ENCODE data around the gene SYK.

DNA sequence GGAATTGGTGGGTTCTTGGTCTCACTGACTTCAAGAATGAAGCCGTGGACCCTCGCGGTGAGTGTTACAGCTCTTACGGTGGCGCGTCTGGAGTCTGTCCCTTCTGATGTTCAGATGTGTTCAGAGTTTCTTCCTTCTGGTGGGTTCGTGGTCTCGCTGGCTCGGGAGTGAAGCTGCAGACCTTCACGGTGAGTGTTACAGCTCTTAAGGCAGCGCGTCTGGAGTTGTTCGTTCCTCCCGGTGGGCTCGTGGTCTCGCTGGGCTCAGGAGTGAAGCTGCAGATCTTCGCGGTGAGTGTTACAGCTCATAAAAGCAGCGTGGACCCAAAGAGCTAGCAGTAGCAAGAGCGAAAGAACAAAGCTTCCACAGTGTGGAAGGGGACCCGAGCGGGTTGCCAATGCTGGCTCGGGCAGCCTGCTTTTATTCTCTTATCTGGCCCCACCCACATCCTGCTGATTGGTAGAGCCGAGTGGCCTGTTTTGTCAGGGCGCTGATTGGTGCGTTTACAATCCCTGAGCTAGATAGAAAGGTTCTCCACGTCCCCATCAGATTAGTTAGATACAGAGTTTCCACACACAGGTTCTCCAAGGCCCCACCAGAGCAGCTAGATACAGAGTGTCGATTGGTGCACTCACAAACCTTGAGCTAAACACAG, 18.3 kb downstream of the SEMA4D start:
- RRBS, result no CpG with 5 or more reads among the region's 28 CpGs
CAGE:
- cytosol, long polyA plus RNA, result no peak
- long polyA plus RNA, result no peak
- nucleus, long polyA plus RNA, result no peak

GRCh38 chr9:89523915-89524259, 26.0 kb upstream of the SEMA4D start:
- RRBS, result no CpG with 5 or more reads among the region's 2 CpGs
CAGE:
- cytosol, long polyA plus RNA, result no peak
- long polyA plus RNA, result no peak
- nucleus, long polyA plus RNA, result no peak

DNA sequence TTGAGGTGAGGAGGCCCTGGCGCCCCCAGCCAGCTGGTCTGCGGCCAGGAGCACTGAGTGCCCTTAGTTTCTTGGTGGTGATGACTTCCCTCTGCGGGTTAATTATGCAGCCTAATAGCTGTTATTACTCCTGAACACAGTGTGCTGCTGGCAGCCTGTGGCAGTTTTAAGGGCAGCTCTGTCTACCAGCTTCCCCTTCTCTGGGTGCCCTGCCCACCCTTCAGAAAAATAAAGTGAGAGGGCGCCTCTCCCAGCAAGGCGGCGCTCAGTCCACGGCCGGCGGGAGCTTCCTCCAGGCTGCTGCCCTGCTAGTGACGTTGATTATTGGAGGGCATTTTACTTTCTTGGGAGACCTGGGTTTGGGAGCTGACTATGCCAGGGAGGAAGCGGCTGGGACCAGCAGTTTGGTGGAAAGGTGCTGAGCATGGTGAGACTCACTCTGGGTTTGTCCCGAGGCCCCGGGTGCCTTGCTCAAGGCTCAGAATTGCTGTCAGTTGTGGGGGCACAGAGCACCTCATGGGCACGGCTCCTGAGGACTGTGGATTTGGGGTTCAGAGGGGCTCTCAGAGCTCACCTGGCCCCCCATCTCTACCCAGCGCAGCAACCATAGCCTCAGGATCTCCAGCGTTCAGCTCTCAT, 19.3 kb downstream of the GADD45G start:
- RRBS, result no CpG with 5 or more reads among the region's 16 CpGs
CAGE:
- cytosol, long polyA plus RNA, result no peak
- long polyA plus RNA, result no peak
- nucleus, long polyA plus RNA, result no peak

- RRBS, result no CpG with 5 or more reads among the region's 3 CpGs
CAGE:
- cytosol, long polyA plus RNA, result no peak
- long polyA plus RNA, result no peak
- nucleus, long polyA plus RNA, result no peak
These were observed 96.7 kb downstream of the GADD45G start for GRCh38 chr9:89701558-89701938.

GRCh38 chr9:90024383-90024909, 419.6 kb downstream of the GADD45G start:
- RRBS, result no CpG with 5 or more reads among the region's 4 CpGs
CAGE:
- cytosol, long polyA plus RNA, result no peak
- long polyA plus RNA, result no peak
- nucleus, long polyA plus RNA, result no peak

- RRBS, result 7% methylated on average over 31 of the region's 73 CpGs
CAGE:
- cytosol, long polyA plus RNA, result no peak
- long polyA plus RNA, result no peak
- nucleus, long polyA plus RNA, result no peak
These were observed at the start of gene SYK for GRCh38 chr9:90800986-90802064. SYK (plus strand) TSS chr9:90801819.

DNA sequence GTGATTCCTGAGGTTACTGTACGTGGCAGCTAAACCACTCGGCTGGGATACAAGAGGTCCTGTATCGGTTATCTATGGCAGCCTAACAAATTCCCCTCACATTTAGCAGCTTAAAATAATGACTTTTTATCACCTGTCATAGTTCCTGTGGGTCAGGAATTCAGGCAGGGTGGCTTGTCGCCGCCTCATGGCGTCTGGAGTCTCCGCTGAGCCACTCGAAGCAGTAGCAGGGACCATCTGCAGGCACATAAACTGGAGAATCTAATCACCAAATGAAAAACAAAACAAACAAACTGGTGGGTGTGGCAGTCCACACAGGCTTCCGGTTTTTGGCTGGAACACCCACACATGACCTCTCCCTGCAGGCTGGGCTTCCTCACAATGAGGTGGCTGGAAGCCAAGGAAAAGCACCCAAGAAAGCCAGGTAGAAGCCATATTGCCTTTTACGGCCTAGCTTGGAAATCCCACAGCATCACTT, 196.9 kb downstream of the SYK start:
- RRBS, result no CpG with 5 or more reads among the region's 10 CpGs
CAGE:
- cytosol, long polyA plus RNA, result no peak
- long polyA plus RNA, result no peak
- nucleus, long polyA plus RNA, result no peak

GRCh38 chr9:90999752-91000594, 198.4 kb downstream of the SYK start:
- RRBS, result no CpG with 5 or more reads among the region's 15 CpGs
CAGE:
- cytosol, long polyA plus RNA, result no peak
- long polyA plus RNA, result no peak
- nucleus, long polyA plus RNA, result no peak

DNA sequence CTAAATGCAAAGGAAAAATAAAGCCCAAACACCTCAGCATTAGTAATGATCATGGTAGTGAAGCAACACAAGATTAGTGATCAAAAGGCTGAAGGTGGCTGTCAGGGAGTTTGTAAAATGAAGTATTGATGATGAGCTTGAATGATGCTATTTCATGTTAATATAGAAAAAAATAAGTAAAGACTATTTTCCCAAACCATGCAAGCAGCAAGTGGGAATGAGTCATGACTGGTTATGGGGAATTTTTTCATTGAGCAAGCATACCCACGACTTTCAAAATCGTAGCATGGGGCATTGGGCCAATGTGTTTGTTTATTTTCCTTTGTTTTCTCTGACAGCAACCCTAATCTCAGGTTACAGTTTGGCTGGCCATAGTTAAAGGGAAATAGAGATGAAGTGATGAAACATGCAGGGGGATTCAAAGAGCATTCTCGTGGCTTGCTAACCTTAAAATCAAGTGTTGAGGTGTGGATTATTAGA, 258.8 kb downstream of the SYK start:
- RRBS, result no CpG with 5 or more reads among the region's 3 CpGs
CAGE:
- cytosol, long polyA plus RNA, result no peak
- long polyA plus RNA, result no peak
- nucleus, long polyA plus RNA, result no peak

- RRBS, result no CpG with 5 or more reads among the region's 38 CpGs
CAGE:
- cytosol, long polyA plus RNA, result no peak
- long polyA plus RNA, result no peak
- nucleus, long polyA plus RNA, result no peak
These were observed 202.1 kb downstream of the AUH start for GRCh38 chr9:91159338-91160250.

- RRBS, result no CpG with 5 or more reads among the region's 25 CpGs
CAGE:
- cytosol, long polyA plus RNA, result no peak
- long polyA plus RNA, result no peak
- nucleus, long polyA plus RNA, result no peak
These were observed 201.3 kb downstream of the AUH start for GRCh38 chr9:91160310-91160834.

DNA sequence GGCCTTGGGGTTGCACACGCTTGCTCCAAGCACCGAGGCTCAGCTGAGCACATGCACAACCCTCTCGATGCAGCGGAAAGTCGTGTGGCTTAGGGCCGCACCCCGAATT, 167.8 kb downstream of the AUH start:
- RRBS, result no CpG with 5 or more reads among the region's 7 CpGs
CAGE:
- cytosol, long polyA plus RNA, result no peak
- long polyA plus RNA, result no peak
- nucleus, long polyA plus RNA, result no peak

DNA sequence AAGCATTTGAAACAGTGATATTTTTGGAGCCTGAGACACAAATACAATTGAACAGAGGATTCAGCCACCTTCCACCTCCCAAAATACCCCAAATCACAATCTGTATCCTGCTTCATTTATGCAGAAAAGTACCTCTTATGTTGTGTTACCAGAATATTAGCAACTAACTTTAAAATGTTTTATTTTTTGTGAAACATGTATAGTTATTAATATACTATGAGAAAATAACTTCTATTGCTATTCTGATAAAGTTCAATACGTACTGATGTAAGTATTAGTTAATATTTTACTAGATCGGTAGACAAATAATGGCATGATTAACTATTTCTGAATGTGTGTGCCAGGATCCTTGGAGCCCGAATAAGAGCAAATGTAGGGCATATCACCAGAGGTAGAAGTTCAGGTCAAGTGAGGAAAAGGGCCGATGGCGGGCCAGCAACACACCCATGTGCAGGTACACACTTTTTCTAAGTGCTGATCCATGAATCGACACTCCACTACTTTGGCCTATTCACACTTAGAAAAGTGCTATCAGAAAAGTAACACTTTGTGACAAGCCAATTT, 150.5 kb downstream of the AUH start:
- RRBS, result no CpG with 5 or more reads among the region's 6 CpGs
CAGE:
- cytosol, long polyA plus RNA, result no peak
- long polyA plus RNA, result no peak
- nucleus, long polyA plus RNA, result no peak

DNA sequence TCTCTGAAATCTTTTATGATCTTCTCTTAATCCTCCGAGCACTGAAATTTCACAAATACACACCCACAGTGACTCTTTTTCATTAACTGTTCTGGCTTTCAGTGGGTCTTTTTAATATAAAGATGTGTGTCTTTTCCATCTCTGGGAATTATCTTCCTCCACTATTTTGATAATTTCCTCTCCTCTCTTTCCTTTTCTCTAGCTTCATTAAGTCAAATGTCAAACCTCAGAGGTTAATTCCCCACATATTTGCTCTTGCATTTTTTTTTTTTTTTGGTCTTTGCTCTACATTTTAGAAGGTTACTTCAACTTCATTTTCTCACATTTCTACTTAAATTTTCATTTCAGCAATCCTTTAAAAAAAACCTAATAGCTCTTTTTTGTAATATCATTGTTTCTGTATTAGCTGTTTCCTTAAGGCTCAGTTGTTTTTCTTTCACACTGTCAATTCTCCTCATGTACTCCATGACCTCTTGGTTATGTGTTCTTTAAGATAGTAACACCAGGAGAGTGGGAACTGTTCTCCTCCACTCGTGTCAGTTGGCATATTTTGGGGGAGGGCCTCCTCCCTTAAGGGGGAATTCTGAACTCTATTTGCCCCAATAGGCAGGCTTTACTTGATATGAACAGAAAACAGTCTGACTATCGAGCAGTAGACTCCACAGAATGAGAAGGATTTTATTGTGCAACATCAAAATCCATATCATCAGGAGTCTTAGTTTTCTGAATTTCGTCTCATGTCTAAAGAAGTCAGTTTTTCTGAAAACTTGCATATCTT, 96.5 kb downstream of the AUH start:
- RRBS, result no CpG with 5 or more reads among the region's 4 CpGs
CAGE:
- cytosol, long polyA plus RNA, result no peak
- long polyA plus RNA, result no peak
- nucleus, long polyA plus RNA, result no peak

- RRBS, result no CpG with 5 or more reads among the region's 7 CpGs
CAGE:
- cytosol, long polyA plus RNA, result no peak
- long polyA plus RNA, result no peak
- nucleus, long polyA plus RNA, result no peak
These were observed 19.4 kb downstream of the AUH start for GRCh38 chr9:91342022-91343007.

GRCh38 chr9:91482829-91483723, 59.4 kb upstream of the NFIL3 start:
- RRBS, result no CpG with 5 or more reads among the region's 9 CpGs
CAGE:
- cytosol, long polyA plus RNA, result no peak
- long polyA plus RNA, result no peak
- nucleus, long polyA plus RNA, result no peak

DNA sequence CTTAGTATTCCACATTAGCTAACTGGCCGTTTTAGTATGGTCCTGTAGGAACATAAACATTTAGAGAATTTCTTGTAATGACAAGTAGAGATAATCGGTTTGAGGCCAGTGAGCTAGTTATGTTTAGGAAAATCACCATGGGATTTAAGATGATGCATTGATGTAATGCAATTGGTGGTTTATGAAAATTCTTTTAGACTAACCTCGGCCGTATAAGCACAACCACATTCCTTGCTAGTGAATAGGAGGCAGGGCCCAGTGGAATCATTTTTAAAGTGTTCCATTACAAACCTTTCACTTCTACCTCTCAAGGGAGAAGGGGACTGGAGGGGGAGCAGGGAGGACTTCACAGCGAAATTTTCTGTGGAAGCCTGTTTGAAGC, 71.8 kb upstream of the NFIL3 start:
- RRBS, result no CpG with 5 or more reads among the region's 5 CpGs
CAGE:
- cytosol, long polyA plus RNA, result no peak
- long polyA plus RNA, result no peak
- nucleus, long polyA plus RNA, result no peak

DNA sequence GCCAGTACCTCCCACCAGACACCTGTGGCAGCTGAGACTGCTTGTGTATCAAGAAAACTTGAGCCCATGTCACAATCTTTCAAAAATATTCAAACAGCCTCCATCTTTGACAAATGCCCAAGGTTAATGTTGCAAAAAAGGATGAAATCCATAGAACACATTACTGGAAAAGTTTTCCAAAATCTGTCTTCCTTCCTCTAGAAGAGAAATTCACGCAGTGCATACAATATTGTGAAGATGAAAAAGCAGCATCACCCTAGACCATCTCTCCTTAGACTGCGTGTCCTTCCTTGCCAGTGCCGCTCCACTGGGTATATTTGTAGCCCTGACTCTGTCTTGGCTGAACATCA, 54.1 kb downstream of the ROR2 start:
- RRBS, result no CpG with 5 or more reads among the region's 3 CpGs
CAGE:
- cytosol, long polyA plus RNA, result no peak
- long polyA plus RNA, result no peak
- nucleus, long polyA plus RNA, result no peak

DNA sequence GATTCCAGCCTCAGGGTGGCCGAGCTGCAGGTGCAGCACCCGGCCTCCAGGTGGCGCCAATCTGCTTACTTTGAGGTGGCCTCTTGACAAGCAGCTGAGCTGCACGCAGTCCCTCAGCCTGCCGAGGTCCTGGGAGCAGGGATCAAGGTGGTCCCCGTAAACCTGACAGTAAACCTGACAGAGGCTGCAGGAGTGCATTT, 25.1 kb upstream of the SPTLC1 start:
- RRBS, result no CpG with 5 or more reads among the region's 6 CpGs
CAGE:
- cytosol, long polyA plus RNA, result no peak
- long polyA plus RNA, result no peak
- nucleus, long polyA plus RNA, result no peak

DNA sequence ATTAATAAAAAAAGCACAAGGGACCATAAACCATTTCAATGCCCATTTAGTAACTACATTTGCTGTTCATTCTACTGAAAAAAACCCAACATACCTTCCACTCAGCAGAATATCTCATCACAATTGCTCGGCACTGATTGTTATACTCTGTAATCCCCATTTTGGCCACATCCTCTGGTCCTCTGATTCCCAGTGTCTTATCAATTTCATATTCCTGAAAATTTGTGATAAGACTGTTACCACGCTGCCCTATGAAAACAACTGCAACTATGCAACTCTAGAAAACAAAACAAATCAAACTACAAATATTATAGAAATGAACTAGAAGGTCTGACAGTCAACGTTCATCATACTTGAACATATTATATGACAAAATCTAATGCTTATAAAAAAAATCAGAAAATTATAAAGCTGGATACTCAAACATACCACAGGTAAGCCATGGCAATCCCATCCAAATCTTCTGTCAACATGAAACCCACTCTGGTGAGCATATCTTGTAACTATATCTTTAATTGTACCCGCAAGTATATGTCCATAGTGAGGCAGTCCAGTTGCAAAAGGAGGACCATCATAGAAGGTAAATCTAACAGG, 5.7 kb downstream of the IARS1 start:
- RRBS, result no CpG with 5 or more reads among the region's 4 CpGs
CAGE:
- cytosol, long polyA plus RNA, result no peak
- long polyA plus RNA, result no peak
- nucleus, long polyA plus RNA, result no peak

All from SK-N-SH (cell line).